Umbilical cord (tissue), 2 donors: ENCODE measurements around a stretch of chr19.

DNA sequence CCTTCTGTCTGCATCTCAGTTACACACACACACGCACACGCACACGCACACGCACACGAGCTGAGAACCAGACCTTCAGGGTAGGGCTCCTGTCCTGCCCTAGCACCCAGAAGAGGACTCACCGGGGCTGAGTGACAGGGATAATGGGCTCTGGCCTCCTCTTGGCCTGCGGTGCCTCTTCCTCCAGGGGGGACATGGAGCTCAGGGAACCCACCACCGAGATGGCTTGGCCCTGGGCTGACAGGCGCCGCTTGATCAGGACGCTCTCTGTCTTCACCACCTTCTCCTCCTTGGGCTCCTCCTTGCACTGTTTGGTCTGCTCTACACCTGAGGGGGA lies 16.1 kb upstream of the RSPH6A start:
- RAMPAGE, long total RNA: no peak

- RAMPAGE, long total RNA: no peak
Measured at GRCh38 chr19:45834896-45835509, 19.9 kb upstream of the RSPH6A start.

- RAMPAGE, long total RNA: no peak
Measured at GRCh38 chr19:45838272-45838888, 23.3 kb upstream of the RSPH6A start.

GRCh38 chr19:45913832-45914310 lies 707 bp downstream of the NANOS2 start:
- RAMPAGE, long total RNA: no peak

DNA sequence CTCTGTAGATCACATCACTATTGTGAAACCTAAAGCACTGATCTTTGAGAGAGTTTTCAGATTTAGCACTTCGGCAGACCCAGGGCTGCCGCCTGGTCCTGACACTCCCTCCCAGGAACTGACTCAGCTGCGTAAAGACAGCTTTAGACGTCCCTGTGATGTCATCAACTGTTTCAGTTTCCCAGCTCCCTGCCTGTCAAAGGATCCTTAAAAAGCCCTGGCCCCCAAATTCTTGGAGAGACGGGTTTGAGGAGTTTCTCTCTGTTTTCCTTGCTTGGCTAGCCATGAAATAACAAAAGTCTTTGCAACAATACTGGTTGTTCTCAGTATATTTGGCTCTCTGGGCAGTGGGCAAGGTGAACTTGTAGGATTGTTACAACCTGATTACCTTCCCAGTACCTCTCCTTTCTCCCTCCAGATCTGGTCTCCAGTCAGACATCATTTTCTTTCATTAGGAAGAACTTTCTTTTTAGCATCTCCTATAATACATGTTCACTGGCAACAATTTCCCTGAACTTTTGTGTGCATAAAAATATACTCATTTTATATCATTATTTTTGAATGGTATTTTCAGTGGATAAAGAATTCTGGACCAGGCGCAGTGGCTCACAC lies 33.6 kb downstream of the IGFL2 start:
- RAMPAGE, long total RNA: no peak

GRCh38 chr19:46192041-46192287 lies 37.6 kb upstream of the IGFL1 start:
- RAMPAGE, long total RNA: no peak

GRCh38 chr19:46230650-46231326 lies 1.2 kb downstream of the IGFL1 start:
- RAMPAGE, long total RNA: no peak

DNA sequence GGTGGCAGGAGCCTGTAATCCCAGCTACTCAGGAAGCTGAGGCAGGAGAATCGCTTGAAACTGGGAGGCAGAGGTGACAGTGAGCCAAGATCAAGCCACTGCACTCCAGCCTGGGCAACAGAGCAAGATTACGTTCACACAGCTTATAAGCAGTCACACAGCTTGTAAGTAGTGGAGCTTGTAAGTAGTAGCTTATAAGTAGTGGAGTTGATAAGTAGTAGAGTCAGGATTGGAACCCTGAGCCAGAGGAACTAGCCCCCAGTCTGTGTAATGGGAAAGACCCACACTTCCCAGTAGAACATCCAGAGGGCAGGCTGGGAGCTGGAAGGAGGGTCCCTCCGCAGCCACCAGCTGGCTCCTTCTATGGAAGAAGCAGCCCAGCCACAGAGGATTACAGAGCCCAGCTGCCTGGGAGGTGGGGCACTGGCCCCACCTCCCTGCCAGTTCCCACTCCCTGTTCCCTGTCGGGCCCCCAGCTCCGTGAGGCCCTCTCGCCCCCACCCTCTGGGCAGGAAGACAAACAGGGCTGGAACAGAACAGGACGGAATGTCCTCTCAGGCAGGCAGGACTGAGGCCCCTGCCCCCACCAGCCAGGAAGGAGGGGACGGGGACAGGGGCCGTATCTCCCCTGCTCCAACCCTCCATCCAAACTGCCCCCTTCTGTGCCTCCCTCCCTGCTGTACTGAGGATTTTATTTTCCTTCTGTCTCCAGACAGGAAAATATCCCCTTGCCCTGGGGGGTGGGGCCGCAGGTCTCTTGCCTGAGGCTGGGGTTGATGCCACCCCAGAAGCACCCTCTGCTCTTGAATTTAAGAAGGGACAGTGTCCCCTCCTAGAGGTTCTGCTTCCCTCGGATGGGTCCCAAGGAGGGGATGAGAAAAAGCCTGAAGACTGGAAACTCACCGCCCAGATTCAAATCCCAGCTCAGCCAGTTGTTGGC lies 4.0 kb downstream of the HIF3A start:
- RAMPAGE, long total RNA: no peak

DNA sequence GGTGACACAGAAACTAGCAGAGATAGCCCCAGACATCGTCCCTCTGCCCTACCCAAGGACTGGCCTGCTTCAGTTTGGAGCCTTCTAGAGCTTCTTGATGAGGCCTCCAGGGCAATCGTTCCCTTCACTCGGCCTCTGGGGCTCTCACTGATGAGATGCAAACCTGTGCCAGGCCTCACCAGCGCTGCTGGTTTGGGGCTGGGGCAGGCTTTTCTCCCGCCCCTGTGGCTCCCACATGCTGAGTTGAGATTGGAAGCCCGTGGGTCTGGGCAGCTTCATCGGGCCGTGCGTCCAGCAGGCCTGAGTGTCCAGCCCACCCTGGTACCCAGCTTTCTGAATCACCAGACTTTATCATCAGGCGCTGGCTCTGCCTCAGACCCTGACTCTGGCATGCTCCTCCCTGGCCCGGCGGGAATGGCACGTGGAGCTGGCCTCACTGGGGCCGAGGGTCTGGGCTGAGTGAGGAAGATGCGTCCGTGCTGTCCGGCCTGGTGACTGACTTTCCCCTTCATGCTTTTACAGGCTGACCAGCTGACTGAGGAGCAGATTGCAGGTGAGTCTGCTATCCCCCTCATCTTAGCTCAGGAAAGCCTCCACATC lies 4.3 kb downstream of the CALM3 start:
- RAMPAGE, long total RNA: no peak

DNA sequence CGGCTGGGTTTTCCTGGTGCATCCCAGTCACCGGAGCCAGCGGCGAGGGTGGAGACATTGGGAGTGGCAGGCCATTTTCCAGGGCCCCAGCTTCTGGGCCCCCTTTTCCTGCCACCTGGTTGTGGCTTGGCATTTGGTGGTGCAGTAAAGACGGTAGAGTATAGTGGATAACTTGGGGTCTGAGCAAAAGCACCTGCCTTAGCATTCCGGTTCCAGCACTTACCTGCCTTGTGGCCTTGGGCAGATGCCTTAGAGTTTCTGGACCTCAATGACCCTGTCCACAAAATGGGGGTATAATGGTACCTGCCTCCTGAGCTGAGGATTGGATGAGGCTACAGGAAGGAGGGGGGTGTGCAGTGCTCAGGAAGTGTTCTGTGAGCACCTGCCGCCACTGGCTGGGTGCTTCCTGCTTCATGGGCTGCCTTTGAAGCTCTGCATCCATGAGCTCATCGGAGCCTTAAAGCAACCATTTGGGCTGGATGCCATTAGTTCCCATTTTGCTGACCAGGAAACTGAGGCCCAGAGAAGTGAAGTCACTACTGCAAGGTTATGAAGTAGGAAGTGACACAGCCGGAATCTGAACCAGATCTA lies 11.0 kb downstream of the CALM3 start:
- RAMPAGE, long total RNA: no peak

DNA sequence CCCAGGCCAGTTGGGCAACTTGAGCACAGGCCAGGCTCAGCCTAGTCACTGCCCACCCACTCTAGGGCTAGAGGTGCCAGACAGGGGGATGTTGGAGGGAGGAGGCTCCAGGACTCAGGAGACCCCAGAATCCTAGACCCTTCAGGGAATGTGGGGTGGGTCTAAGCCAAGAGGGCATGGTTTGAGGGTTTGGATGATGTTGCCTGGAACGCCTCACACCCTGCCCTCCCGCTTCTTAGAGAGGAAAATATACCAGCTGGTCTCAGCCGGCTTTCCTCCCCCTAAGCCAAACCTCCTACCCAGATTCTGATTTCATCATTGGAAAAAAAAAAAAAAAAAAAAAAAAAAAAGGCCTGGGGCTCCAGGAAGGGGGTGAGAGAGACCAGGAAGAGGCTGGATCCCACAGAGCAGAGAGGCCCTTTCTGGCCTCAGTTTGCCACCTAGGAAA lies 8.0 kb upstream of the SLC1A5 start:
- RAMPAGE, long total RNA: no peak

DNA sequence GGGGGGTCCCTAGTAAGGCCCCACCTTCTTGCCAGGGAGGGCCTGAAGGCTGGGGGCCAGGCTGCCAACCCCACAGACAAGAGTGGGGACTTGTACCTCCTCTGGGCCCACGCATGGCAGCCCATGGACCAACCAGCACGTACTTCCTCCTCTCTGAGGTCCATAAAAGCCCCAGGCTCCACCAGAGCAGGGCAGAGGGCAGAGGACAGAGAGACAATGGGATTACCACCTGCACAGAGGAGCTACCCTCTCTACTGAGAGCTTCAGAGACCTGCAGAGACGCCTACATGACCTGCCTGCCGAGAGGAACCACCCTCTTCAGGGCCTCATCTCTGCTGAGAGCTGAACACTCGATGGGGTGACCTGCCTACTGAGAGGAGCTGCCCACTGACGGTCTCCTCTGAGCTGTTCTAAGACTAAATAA lies 28.6 kb downstream of the AP2S1 start:
- RAMPAGE, long total RNA: no peak

- RAMPAGE, long total RNA: no peak
Measured at GRCh38 chr19:46861570-46862555, 1.1 kb downstream of the ARHGAP35 start.

GRCh38 chr19:46899077-46899441 lies 38.3 kb downstream of the ARHGAP35 start:
- RAMPAGE, long total RNA: no peak

DNA sequence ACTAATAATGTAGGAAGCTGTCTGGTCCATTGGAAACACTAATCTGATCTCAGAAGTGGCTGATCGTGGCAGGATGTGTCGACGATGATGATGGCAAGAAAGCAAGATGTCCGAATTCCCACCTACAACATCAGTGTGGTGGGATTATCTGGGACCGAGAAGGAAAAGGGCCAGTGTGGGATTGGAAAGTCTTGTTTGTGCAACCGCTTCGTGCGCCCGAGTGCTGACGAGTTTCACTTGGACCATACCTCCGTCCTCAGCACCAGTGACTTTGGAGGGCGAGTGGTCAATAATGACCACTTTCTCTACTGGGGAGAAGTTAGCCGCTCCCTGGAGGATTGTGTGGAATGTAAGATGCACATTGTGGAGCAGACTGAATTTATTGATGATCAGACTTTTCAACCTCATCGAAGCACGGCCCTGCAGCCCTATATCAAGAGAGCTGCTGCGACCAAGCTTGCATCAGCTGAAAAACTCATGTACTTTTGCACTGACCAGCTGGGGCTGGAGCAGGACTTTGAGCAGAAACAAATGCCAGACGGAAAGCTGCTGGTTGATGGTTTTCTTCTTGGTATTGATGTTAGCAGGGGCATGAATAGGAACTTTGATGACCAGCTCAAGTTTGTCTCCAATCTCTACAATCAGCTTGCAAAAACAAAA lies 57.9 kb downstream of the ARHGAP35 start:
- RAMPAGE, long total RNA: no peak

GRCh38 chr19:46967759-46968394 lies 51.8 kb upstream of the NPAS1 start:
- RAMPAGE, long total RNA: no peak

GRCh38 chr19:46984236-46985106 lies 35.2 kb upstream of the NPAS1 start:
- RAMPAGE, long total RNA: no peak

DNA sequence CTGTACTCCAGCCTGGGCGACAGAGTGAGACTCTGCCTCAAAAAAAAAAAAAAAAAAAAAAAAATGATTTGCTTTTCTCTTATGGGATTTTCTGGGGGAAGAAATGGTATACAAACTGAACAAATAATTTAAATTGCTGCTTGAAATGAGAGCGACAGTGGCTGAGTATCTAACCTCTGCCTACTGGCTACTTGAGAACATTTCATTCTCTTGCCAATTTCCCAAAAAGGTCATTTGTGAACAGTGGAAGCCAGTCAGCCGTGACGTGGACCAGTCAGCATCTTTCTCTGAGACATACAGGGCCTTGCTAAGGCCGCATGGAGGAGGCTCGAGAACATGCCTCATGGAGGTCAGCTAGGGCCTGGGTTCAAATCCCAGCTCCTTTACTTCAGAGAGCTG lies 20.4 kb downstream of the ZC3H4 start:
- RAMPAGE, long total RNA: no peak

- RAMPAGE, long total RNA: no peak
Measured at GRCh38 chr19:47111667-47112073, 1.9 kb downstream of the ZC3H4 start.

GRCh38 chr19:47145768-47146357 lies 15.2 kb downstream of the SAE1 start:
- RAMPAGE, long total RNA: no peak